Cytotoxic T cell (primary cell): ENCODE measurements around the genes ALDH1L1 and KLF15.

- PRO-cap, 2 experiments, result no peak in any of the 2 experiments
Measured at GRCh38 chr3:124609244-124609905, 120.9 kb upstream of the UMPS start.

GRCh38 chr3:124634596-124635654 is 95.3 kb upstream of the UMPS start:
- PRO-cap, 2 experiments, result no peak in any of the 2 experiments

- PRO-cap, 2 experiments, result no peak in any of the 2 experiments
Measured at GRCh38 chr3:124837543-124838383, 49.4 kb downstream of the ITGB5 start.

DNA sequence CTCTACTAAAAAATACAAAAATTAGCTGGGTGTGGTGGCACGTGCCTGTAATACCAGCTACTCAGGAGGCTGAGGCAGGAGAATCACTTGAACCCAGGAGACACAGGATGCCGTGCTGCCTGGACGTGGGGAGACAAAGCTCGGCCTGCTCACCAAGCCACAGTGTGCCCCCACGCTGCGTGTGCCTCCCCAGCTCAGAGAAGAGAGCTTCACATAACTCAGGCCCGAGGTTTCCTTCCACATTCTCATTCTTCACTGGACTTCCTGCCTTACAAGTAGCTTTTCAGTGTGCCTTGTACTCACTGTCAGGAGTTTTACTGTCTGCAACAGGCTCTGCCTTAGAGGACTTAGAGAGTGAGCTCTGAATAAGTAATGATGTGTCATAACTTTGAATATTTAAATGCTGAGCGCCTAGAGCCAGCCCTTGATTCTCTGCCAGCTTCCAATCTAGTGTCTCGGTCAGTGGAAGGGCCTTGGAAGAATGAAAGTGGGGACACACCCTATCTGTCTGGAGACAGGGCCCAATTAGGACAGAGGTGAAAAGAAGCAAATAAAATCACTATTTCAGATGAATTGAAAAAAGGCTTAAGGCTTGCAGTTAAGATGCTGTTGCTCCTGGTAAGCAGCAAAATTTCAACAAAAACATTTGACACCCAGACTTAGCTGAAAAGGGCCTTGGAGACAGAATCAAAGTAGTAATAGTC is 41.7 kb downstream of the ITGB5 start:
- PRO-cap, 2 experiments, result no peak in any of the 2 experiments

- PRO-cap, 2 experiments, result no peak in any of the 2 experiments
Measured at GRCh38 chr3:124851103-124851554, 36.0 kb downstream of the ITGB5 start.

GRCh38 chr3:124932908-124933587 is 1.5 kb downstream of the MUC13 start:
- PRO-cap, 2 experiments, result no peak in any of the 2 experiments

GRCh38 chr3:125003226-125004132 is 52.3 kb downstream of the HEG1 start:
- PRO-cap, 2 experiments, result no peak in any of the 2 experiments

GRCh38 chr3:125095123-125096087 is 39.6 kb upstream of the HEG1 start:
- PRO-cap, 2 experiments, result no peak in any of the 2 experiments

DNA sequence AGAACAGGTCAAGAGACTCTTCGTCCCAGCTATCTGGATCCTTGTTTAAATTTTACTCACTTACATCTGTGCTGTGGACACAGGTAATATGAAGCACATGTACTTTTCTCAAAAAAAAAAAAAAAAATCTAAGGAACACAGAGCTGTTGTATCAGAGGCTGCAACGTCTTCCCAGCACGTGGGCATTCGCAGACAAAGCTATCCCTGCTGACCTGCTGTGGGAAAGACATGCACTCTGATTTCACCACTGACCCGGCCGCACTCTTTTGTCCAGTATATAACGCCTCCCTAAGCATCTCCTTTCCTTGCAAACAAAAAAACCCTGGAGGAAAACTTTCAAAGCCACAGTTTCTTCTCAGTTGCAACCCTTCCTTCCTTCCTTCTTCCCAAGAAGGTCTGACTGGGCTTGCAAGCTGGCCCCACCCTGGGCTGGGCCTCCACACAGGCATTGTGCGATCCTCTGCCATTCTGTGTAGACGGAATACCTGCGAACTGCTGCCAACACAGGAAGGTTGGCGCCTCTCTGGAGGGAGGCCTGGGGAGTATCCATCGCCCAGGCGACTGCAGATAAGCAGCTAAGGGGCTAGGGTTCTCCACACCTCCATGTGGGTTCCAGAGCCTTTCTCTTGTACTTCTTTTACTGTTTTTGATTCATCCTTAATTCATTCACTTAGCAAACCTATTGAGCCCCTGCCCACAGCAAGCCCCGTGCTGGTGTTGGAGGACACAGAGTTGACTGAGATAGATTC is 50.8 kb downstream of the SLC12A8 start:
- PRO-cap, 2 experiments, result no peak in any of the 2 experiments

GRCh38 chr3:125212893-125213387 is 392 bp upstream of the SLC12A8 start:
- PRO-cap, 2 experiments, result no peak in any of the 2 experiments

- PRO-cap, 2 experiments, result no peak in any of the 2 experiments
Measured at GRCh38 chr3:126101452-126101998, 17.6 kb upstream of the SLC41A3 start.

- PRO-cap, 2 experiments, result no peak in any of the 2 experiments
Measured at GRCh38 chr3:126133623-126134736, 46.4 kb downstream of the ALDH1L1 start.

- PRO-cap, 2 experiments, result no peak in any of the 2 experiments
Measured at GRCh38 chr3:126180270-126181308, at the start of gene ALDH1L1. Gene ALDH1L1, minus strand, starts transcription at chr3:126180586.

DNA sequence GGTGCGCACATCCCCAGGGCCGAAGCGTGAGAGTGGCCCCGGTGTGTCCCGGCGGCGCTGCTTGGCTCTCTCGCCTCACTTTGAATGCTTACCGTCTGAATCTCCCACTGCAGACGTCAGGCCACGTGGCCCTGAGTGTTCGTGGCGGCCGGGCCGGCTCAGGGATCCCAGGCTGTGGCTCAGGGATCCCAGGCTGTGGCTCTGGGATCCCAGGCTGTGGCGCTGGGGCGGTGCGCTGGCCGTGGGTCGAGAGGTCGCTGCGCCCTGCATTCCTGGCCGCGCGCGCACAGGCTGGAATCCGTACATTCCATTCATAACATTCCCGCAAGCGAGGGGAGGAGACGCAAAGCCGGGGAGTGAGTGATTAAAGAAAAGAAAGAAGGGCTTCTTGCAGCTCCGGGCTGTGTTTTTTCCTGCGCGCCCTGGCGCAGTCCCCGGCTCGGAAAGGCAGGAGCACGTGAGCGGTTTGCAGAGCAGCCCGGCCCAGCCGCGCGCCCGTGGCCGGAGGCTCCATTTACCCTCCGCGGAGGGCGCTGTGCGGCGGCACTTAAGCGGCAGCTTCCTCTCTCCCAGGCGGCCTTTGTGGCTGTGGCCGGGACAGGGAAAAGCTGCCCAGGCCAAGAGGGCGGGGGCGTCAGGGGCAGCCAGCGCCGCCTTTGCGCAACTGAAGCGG is 87.0 kb upstream of the ALDH1L1 start:
- PRO-cap, 2 experiments, result no peak in any of the 2 experiments

GRCh38 chr3:126345454-126346489 is 11.4 kb downstream of the KLF15 start:
- PRO-cap, 2 experiments, result no peak in any of the 2 experiments

GRCh38 chr3:126347333-126347877 is 9.8 kb downstream of the KLF15 start:
- PRO-cap, 2 experiments, result no peak in any of the 2 experiments

DNA sequence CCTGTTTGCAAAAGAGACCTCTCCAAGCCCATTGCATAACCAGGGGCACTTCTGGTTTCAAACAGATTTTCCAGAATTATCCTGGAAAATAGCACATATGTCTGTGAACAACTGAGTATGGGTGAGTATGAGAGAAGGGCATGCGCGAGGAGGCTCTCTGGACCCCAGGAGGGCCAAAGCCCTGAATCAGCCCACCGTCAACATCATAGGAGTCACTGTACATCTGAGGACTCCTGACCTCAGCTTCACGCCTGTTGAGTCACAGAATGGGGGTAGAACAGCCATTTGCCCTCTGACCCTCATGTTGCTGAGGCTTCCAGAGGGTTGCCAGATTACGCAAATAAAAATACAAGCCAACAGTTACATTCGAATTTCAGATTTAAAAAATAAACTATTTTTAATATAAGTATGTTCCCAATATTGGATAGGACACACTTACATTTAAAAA is 4.1 kb downstream of the KLF15 start:
- PRO-cap, 2 experiments, result no peak in any of the 2 experiments

DNA sequence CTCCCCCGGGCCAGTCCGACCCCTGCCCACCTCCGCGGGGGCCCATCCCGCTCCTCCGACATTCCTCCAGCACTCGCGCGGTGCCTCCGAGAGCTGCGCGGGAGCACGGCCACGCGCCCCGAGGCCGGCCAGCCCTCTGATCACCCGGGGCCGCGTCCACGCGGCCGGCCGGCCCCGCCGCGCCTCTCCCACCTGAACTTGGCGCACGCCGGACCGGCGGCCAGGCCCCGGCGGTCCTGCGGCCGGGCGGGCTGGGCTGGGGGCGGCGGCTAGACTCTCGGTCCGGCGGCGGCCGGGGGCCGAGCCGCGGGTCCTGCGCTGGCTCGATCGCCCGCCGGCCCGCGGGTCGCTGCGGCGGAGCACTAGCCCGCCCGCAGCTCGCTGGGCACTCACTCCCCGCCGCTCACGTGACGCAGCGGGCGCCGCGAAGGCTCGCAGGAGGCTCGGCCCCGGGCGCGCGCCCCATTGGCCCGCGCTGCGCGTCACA is at the start of gene KLF15:
KLF15 (minus strand) TSS at position 364 of the 487 bp plus-strand sequence.
- PRO-cap, 2 experiments, result peak in 1 of 2 experiments; most common minus-strand start position 391 of the sequence (in 1)

DNA sequence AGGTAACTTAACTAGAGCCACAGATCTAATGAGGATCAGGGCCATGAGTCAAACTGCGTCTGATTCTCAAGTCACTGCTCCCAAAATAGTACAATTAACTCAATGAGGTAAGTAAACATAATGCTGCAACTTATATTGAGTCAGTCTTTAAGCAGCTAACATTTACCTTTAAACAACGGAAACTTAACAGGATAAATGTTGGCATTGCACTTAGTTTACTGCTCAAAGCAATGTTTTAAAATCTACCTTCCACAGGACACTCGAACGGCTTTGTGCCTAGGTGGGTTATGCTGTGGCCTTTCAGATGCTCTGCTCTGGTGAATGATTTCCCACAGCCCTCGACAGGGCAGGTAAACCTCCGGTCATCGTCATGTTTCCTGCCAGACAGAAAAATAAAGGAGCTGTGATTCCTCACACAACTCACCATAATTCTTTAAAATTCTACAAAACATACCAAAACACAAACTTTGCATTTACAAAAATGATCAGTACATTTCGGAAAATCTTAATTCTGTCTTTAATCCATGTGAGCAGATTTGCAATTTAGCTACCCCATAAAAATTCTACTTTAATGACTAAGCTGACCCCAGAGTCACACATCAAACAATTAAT is 4.9 kb downstream of the ZXDC start:
- PRO-cap, 2 experiments, result no peak in any of the 2 experiments

- PRO-cap, 2 experiments, result no peak in any of the 2 experiments
Measured at GRCh38 chr3:126600843-126601320, 42.1 kb upstream of the C3orf22 start.